ENCODE measurements around a stretch of chr6.

DNA sequence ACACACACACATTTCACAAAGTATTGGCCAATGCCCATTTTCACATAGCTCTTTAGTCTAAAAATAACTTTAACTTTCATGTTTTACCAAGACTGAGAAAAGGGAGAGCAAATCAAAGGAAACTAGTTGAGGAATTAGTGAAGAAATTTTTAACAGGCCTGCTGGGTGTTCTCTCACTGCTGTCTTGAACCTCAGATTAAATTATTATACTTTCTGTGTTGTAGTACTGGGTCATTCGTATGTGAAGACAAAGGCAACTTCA lies 1.7 kb upstream of the TCF21 start:
- PRO-cap, result no peak

- PRO-cap, result no peak
These were observed 118.5 kb upstream of the SLC2A12 start for GRCh38 chr6:134170770-134171411.

GRCh38 chr6:134306886-134307321 lies 11.0 kb downstream of the SGK1 start:
- PRO-cap, result no peak

DNA sequence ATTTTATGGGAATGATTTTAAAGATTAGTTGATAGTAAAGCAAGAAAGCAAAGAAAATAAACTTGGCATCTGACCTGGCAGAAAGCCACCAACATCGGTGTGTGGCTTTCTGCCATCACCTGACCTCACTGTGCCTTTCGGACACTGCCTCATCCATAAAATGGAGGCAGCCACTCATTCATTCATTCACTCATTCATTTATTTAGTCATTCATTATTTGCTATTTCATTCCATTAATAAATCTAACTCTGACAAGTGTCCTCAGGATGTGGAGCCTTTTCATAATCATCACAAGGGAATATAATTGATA lies 773 bp upstream of the SGK1 start:
- PRO-cap, result no peak

DNA sequence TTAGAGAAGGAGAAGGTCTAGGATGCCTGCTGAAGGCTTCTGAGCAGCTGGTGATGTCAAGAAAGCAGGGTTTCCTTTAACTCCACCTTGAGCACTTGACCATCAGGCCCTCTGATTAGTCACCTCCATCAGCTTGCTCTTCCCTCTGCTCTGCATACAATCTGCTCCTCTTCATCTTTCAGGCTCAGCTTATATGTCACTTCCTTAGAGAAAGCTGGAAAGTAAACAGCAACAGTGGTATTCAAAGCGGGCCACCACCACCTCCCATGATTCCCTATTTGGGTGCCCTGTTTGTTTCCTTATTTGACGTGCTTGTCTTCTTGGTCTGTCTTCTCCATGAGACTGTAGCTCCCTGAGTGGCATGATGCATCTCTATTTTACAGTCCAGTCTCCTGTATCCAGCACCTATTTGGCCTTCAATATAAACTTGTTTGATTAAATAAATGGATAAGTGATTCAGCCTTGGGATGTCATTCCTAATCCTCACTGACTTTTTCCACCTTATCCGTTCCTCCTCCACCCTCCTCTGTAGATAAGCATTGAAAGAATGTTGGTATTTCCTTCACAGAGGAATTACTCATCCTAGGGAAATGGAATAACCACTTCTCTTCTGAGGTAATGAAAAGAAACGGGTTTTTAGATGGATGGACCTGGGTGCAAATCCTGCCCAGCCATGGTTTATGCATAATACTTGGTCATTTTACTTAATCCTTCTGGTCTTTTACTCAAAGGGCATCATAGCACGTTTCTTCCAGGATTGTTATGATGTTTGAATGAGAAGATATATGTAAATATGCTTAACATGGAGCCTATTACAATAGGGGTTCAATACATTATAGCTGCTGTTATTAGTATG lies 102.9 kb upstream of the SGK1 start:
- PRO-cap, result no peak

- PRO-cap, result no peak
These were observed 276.2 kb downstream of the ALDH8A1 start for GRCh38 chr6:134673718-134674054.

- PRO-cap, result no peak
These were observed 40.4 kb downstream of the HBS1L start for GRCh38 chr6:135014184-135014719.

GRCh38 chr6:135084491-135084933 lies 29.9 kb upstream of the HBS1L start:
- PRO-cap, result no peak

- PRO-cap, result no peak
These were observed 17.9 kb upstream of the MYB start for GRCh38 chr6:135163254-135163582.

DNA sequence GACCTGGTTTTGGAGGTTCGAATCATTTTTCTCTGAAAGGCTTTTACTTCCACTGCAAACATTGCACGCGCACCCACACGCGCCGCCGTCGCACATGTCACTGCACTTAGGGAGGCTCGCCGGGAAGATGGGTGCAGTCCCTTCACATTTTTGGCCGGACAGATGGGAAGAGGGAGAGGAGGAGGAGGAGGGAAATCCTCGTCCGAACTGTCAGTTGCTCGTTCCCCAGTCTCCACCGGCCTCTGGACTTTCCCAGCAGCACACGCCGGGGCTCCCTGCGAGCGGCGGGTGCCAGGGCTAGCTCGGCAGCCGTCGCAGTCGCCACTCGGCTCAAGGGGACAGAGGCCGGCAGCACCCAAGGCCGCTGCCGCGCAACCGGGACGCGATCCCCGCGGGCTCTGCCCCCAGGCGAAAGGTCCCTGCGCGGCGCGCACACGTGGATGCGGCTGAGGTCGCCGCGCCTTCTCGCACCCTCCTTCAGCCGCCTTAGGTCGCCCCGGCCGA lies 1.1 kb downstream of the MYB start:
- PRO-cap, result no peak

DNA sequence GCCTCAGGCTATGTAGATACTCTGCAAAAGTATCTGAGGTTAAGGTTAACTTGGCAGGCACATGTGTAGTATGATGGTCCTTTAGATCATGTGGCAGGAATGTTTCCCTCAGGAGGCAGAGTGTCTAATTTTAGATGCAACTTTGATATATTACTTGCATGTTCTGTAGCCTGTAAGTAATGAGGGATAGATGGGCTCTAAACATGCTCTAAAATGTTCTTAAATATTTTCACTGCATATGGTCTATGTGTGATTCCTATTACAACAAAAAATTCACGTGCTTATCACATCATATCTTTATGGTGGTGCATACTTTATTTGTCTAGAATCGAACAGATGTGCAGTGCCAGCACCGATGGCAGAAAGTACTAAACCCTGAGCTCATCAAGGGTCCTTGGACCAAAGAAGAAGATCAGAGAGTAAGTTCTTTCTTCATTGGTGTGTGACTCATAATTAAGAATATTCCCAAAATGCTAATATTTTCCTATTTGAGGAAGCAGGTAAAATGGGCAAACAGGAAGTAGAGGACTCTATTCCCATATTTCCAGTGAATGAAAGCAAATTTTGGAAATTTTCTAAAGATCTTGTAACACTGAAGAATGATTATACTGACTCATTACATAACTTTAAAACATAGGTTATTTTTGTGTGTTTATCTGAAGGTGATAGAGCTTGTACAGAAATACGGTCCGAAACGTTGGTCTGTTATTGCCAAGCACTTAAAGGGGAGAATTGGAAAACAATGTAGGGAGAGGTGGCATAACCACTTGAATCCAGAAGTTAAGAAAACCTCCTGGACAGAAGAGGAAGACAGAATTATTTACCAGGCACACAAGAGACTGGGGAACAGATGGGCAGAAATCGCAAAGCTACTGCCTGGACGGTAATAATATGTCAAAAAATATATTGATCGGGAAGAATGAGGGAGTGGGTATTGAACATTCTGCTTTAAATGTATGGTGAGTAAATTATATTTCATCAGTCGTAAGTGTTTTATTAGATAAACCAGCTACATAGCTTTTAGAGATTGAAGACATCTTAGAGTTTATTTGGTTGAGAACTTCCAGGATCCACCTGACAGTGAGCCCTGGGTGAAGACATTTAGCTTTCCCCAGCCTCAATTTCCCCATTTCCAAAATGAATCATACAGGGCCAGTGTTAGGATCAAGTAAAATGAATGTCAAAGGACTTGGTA lies 8.8 kb downstream of the MYB start:
- PRO-cap, result no peak

GRCh38 chr6:135286846-135287313 lies 105.8 kb downstream of the MYB start:
- PRO-cap, result no peak

DNA sequence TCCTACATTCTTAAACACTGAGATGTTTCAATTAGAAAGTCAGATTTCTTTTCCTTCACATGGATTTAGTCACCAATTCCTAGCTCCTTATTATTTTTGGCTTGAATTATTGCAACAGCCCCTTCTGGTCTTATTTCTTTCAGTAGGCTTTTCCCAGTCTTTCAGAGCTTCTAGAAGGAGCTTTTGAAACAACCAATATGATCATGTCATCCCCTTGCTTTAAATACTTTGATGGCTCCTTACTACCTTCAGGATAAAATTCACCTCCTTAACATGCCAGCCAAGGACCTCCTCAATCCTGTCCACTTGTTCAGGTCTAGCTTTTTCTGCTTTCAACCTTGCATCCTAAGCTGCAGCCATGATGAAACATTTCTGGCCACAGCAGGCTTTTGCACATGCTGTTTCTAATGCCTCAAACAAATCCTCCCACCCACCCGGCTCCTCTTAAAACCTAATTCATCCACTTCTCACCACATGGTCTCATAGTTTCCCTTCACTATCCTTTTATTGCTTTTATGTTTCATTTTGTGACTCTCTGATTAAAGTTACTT lies 124.5 kb downstream of the MYB start:
- PRO-cap, result no peak

DNA sequence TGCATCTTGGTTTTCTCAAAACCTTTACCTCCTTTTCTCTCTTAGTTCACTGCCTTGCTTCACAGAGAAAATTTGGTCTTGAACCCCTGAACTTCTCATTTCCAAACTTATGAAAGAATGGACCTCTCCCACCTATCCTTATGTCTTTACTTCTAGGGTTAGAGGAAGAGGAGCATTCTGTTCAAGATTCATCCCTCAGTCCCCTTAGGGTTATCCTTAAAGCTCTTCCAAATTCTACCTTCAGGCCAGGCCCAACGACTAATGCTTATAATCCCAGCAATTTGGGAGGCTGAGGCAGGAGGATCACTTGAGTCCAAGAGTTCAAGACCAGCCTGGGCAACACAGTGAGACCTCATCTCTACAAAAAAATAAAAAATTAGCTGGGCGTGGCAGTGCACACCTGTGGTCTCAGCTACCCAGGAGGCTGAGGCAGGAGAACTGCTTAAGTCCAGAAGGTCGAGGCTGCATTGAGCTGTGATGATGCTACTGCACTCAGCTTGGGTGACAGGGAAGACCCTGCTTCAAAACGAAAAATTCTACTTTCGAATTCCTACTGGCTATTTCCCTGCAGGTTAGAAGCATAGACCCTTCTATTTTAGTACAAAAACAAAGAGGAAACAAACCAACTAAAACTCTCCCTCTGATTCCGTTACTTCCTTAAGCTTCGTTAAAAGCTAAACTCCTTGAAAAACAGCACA lies 98.7 kb downstream of the AHI1 start:
- PRO-cap, result no peak

GRCh38 chr6:135901776-135902606 lies 50.5 kb downstream of the PDE7B start:
- PRO-cap, result no peak

DNA sequence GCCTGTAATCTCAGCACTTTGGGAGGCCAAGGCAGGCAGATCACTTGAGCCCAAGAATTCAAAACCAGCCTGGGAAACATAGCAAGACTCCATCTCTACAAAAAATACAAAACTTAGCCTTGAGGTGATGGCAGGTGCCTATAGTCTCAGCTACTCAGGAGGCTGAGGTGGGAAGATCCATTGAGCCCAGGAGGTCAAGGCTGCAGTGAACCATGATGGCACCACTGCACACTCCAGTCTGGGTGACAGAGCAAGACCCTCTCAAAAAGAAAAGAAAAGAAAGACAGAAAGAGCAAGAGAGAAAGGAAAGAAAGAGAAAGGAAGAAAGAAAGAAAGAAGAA lies 105.0 kb downstream of the PDE7B start:
- PRO-cap, result no peak

DNA sequence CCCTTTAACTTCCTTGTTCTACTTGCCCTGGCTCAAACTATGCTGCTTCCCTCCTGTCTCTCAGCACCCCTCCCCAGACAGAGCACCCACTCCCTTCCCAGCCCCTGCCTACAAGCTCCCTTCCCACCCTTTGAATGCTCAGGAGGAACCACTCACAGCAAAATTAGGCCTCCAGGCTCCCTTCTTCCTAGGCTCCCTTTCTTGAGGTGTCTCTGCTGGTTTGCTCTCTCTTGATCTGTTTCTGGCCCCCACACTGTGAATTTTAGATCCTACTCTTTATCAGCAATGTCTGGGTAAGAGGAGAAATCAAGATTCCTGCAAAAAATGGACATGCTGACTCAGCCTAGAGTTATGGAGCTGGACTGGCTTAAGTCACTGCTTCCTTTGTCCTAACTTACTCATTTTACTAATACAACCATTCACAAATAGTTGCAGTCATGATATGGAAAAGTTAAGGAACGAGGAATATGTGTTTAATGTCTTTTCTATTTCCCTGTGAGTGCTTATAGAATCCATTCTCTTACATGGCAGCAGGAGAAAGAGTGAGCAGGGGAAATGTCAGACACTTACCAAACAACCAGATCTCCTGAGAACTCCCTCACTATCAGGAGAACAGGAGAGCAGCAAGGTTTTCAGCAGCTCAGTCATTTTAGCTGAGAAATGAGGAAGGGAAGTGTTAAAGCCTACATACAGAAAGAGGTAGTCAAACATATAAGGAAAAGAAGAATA lies 160.7 kb downstream of the PDE7B start:
- PRO-cap, result no peak

GRCh38 chr6:136050909-136051446 lies 199.1 kb downstream of the MTFR2 start:
- PRO-cap, result no peak

DNA sequence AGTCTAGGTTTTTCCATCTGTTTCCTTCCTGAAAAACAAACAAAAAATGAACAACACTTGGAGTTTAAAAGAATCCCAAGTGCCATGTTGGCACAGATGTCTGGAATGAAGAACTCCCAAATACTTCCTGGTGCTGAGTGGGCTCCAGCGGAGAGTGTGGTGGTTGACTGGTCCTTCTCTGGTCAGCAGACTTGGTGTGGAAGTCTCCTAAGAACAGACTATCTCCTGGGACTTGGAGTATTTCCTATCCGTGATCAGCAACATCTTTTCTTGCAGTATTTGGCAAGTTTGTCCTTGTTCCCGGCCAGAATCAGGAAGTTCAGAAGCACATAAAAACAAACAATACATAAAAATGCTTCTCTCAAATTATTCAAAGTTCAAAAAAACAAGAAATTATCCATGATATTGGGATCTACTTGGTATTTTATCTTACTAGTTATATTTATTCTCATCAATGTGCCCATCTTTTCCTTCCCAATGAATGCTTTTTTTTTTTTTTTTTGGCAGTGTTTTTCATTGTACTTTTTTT lies 154.1 kb downstream of the MTFR2 start:
- PRO-cap, result no peak

DNA sequence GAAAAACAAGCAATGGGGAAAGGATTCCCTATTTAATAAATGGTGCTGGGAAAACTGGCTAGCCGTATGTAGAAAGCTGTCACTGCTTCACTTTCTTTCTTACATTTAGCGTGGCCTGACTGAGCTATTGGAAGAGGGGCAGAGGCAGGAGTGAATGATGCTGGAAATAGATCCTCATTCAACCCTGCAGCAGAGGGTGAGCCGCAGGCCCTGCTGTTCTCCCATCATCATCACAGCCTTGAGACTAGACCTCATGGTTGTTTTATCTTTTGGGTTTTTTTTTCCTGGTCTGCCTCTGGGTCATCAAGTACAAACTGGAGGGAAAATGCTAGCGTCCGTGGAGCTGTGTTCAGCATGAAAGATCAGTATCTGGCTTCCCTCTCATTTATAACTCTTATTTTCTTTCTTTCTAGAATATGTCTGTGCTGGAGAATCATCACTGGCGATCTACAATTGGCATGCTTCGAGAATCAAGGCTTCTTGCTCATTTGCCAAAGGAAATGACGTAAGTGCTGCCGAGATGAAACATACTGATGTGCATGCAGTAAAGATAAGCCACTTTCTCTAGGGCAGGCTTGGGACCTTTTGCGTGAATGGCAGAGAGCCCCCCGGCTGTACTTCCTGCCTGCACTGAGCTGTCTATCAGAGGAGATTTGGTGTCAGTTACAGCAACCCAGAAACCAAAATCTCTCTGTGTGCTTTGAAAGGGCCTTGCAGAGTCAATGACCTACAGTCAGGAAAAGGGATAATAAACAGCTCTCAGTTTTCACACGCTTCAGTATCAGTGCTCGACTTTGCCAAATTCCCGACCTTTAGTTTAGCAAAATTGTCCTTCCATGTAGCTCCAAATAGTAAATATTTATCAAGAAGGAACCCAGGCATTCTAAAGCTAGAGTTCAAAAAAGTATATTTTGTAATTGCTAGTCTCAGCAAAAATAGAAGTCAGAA lies 76.5 kb downstream of the MTFR2 start:
- PRO-cap, result no peak

Data from neuron (in vitro differentiated cells).